ENCODE results near the genes STIM1 and TRIM21.

DNA sequence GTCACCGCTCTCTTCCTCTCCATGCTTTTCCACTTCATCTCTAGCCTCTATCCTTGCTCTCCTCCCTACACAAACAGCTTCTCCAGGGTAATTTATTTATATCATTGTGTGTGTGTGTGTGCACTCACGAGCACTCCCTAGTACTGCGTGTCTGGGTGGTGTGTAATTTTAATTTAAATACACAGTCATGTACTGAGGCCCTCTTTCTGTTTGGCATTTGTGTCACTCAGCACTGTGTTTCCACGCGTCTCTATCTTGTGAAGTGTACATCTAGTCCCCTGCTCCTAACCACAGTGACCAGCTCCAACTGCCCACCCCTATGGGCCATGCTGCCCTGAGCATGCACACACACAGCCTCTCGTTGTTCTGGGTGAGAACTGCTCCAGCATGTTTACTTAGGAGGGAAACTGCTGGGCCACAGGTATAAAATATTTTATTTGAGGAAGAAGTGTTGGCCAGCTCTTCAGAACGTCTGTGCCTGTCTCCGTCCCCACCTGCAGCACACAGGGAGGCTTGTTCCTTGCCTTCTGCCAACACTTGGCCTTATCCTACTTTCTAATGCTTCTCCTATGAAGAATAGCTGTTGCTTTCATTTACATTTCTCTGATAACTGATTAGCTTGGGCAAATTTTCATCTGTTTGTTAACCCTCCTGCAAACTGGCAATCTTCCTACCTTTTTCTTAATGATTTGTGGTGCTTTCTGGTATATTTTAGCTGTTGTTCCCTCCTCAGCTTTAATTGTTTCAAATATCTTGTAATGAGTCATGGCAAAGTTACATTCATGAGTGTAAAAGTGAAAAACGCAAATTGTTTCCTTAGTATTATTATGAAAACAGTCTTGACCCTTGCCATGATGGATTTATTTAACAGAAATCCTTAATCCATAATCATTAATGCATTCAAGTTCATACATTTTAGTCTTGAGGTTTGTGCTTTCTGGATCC, 190.1 kb downstream of the CDKN1C start:
- PRO-cap, 7 experiments, result no peak in any of the 7 experiments
- RAMPAGE, long total RNA, 2 experiments, result no peak in any of the 2 experiments

- PRO-cap, 7 experiments, result peak in 7 of 7 experiments; most common plus-strand start chr11:2700847 (in 4); most common minus-strand start chr11:2700775 (in 7)
- RAMPAGE, long total RNA, 2 experiments, result no peak in any of the 2 experiments
Observed at GRCh38 chr11:2700562-2701704, 184.6 kb downstream of the CDKN1C start.

GRCh38 chr11:2923778-2924147, 5.5 kb downstream of the PHLDA2 start:
- PRO-cap, 7 experiments, result no peak in any of the 7 experiments
- RAMPAGE, long total RNA, 2 experiments, result no peak in any of the 2 experiments

- PRO-cap, 7 experiments, result no peak in any of the 7 experiments
- RAMPAGE, long total RNA, 2 experiments, result no peak in any of the 2 experiments
Observed at GRCh38 chr11:2930030-2931146, 1.2 kb upstream of the PHLDA2 start.

- PRO-cap, 7 experiments, result no peak in any of the 7 experiments
- RAMPAGE, long total RNA, 2 experiments, result no peak in any of the 2 experiments
Observed at GRCh38 chr11:2942894-2943084, 13.6 kb upstream of the PHLDA2 start.

DNA sequence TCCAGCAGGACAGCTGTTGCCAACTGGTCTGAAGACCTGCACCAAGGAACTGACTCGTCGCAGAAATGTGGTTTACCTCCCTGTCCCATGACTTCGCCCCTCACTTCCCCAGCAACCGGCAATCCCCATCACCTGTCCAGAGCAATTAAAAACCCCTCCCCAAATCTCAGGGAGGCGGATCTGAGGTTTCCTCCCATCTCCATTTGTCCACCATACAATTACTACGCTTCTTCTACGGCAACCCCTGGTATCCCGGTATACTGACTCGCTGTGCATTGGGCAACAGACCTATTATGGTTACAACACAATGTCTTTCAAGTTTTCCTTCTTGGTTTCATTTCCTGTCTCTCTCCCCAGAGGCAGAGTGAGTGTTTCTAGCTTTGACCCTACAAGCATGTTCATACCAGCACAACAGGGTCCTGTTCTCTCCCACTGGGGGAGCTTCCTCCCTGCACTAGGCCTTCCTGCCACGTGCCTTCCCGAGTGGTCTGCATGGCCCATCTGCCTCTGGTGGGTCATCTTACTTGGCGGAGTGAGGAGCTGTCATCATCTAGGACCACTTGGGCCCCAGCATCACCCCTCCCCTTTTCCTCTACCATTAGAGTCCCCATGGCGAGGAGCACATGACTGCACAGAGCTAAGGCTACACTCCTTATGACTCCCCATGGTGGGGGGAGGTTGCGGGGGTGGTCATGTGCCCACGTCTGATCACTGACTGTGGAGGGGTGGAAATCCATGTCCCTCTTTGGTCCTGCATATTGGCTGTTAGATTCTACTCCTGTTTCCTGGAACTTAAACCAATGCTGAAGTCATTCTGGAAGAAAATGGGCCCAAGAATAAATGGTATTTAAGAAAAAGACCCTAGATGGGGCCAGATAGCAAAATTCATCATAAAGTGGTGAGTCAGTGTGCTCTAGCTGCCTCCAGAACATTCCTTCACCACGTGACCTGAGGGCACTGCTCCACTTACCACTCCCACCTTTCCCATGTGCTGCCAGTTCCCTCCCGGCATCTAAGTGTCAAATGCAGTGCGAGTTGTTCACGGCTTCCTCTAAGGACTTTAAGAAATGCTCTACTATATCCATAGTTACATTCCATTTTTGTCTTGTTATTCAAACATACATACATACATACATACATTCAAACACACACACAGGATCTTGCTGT, 30.5 kb upstream of the NAP1L4 start:
- PRO-cap, 7 experiments, result no peak in any of the 7 experiments
- RAMPAGE, long total RNA, 2 experiments, result no peak in any of the 2 experiments

DNA sequence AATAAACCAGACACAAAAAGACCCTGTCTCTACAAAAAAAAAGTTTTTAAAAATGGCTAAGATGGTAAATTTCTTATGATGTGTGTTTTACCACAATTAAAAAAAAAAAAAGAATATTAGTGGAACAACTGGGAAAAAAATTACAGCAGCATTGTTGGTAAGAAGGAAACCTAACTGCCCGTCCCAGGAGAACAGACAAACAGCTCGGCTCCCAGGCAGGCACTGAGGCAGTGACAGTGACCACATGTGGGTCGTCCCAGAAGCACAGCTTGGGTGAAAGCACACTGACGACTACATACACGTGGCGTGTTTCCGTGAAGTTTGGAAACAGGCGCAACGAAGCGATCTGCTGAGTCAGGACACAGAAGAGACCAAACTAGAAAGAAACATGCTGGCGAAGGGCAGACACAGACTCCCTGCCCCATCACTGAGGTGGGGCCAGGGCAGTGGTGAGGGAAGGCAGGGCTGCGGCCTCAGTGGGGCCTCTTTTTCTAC, 20.3 kb downstream of the CARS1 start:
- PRO-cap, 7 experiments, result no peak in any of the 7 experiments
- RAMPAGE, long total RNA, 2 experiments, result no peak in any of the 2 experiments

DNA sequence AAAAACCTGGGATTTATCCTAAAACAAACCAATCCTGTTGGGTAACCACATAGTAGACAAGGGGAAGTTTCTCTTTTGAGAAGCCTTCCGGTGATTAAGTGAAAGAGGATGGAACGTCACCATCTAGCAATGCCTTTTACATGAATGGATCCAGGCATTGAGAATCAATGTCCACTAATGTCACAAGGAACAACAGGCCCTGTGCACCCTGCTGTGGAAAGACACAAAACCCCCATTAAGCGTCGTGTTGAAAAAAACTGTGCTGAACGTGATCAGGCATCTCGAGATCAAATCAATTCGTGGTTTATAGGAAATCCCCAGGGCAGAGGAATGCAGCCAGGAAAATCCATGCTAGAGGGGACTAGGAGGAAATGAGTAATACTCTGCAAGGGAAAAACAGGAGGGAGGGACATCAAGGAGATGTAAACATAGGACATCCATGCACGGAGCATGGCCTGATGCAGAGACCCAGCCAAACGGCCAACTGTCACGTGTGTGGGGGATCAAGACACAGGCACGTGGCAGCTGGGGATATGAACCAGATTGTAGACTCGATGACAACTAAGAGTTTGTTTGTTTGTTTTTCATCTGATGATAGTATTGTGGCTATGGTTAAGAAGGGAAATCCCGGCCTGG, 38.6 kb upstream of the CARS1 start:
- PRO-cap, 7 experiments, result no peak in any of the 7 experiments
- RAMPAGE, long total RNA, 2 experiments, result no peak in any of the 2 experiments

- PRO-cap, 7 experiments, result no peak in any of the 7 experiments
- RAMPAGE, long total RNA, 2 experiments, result no peak in any of the 2 experiments
Observed at GRCh38 chr11:3126482-3127105, 38.5 kb downstream of the OSBPL5 start.

DNA sequence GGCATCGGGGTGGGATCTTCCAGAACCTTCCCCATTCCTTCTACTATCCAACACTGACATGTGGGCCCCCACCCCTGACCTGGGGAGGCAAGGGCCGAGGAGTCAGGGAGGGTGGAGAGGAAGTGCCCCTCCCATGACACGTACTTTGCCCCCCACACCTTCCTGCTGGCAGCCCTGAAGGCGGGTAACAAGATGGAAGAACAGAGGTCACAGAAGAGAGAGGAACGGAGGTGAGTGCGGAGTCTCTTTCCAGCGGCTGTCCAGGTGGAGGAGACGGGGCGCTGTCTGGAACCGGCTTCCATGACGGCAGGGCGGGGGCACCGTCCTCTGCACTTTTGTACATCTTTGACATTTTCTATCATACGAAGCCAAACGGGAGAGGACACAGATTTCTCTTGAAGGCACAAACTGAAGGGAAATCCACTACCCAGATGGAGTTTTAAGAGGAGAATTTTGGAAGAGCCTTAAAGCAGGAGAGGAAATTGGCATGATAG, 16.8 kb downstream of the OSBPL5 start:
- PRO-cap, 7 experiments, result no peak in any of the 7 experiments
- RAMPAGE, long total RNA, 2 experiments, result no peak in any of the 2 experiments

DNA sequence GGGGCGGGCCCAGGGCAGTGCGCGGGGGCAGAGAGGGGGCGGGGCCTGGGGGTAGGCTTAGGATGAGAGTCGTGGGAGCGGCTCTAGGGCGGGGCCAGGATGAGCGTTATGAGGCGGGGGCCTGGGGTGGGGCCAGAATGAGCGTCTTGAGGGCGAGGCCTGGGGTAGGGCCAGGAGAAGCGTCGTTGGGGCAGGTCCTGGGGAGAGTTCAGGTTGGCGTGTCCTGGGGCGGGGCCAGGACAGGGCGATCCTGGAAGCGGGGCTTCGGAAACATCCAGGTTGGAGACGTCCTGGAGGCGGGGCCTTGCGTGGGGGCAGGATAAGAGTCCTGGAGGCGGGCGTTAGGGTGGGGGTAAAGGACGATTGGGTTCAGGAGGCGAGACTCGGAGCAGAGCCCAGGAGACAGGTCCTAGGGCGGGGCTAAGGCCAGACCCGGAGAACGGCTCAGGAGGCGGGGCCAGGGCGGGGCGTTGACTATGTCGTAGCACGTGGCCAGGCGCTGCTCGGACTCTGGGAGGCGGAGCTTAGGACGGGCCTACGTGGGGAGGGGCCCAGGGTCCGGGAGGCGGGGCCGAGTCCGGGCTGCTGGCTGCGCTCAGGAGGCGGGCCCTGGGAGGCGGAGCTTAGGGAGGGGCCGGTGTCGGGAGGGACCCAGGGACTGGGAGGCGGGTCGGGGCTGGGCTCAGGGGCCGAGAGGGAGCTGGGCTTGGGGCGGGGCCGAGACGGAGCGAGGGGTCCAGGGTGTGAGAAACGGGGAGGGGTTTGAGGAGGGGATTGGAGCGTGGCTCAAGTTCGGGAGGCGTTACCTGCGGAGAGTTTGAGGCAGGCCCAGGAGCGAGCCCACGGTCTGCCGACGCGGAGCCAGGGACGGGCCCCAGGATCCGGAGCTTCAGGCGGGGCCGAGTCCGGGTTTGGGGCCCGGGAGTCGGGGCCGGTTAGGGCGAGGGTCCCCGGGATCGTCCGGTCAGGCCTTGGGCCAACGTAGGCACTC, 43.9 kb upstream of the ZNF195 start:
- PRO-cap, 7 experiments, result peak in 7 of 7 experiments; most common plus-strand start position 173 of the sequence (in 4); most common minus-strand start position 292 of the sequence (in 5)
- RAMPAGE, long total RNA, 2 experiments, result start-site peak on the plus strand in 1 of 2 experiments, centred at positions 189 to 811 of the sequence, 5 reads per replicate

DNA sequence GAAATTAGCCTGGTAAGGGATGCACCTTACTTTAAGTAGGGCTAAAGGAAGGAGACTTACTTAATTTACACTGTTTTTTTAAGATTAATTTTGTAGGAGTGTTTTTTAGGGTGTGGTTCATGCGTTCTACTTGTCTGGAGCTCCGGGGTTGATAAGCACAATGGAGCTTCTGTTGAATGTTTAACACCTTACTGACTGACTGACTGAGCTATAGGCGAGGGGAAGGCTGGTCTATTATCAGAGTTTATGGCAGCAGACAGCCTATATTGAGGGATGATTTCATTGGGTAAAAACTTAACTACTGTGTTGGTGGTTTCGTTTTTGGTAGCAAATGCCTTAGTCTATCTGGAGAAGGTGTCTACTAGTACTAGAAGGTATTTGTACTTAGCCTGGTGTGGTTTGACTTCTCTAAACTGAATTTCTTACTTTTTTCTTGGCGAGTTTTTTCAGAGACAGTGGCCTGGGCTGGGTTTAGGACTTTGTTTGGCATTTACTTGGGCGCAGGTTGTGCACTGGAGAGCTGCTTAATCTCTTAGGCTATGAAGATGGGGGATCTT, 130.3 kb downstream of the ART5 start:
- PRO-cap, 7 experiments, result no peak in any of the 7 experiments
- RAMPAGE, long total RNA, 2 experiments, result no peak in any of the 2 experiments

DNA sequence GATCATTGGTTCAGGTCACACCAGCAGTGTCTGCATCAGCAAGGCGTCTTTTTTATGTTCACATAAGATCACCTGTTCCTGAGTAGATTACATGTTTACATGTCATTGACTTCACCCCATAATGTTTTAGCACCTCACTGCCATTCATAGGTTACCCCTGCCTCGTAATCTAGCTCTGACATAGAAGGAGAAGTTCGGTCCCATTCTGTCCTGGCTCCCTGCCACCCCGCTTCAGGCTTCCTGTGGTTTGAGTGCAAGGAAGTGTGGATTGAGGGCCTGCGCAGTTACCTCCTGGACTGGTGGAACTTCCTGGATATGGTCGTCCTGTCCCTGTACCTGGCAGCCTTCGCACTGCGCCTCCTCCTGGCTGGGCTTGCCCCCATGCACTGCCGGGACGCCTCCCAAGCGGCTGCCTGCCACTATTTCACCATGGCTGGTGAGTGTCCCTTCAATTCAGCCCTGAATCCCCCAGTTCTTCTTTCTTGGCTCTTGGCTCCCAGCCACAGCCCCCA, 15.6 kb downstream of the ART5 start:
- PRO-cap, 7 experiments, result no peak in any of the 7 experiments
- RAMPAGE, long total RNA, 2 experiments, result no peak in any of the 2 experiments

- PRO-cap, 7 experiments, result no peak in any of the 7 experiments
- RAMPAGE, long total RNA, 2 experiments, result no peak in any of the 2 experiments
Observed at GRCh38 chr11:3645600-3646259, 802 bp downstream of the ART1 start.

GRCh38 chr11:3664670-3665084, 6.5 kb downstream of the CHRNA10 start:
- PRO-cap, 7 experiments, result no peak in any of the 7 experiments
- RAMPAGE, long total RNA, 2 experiments, result no peak in any of the 2 experiments

DNA sequence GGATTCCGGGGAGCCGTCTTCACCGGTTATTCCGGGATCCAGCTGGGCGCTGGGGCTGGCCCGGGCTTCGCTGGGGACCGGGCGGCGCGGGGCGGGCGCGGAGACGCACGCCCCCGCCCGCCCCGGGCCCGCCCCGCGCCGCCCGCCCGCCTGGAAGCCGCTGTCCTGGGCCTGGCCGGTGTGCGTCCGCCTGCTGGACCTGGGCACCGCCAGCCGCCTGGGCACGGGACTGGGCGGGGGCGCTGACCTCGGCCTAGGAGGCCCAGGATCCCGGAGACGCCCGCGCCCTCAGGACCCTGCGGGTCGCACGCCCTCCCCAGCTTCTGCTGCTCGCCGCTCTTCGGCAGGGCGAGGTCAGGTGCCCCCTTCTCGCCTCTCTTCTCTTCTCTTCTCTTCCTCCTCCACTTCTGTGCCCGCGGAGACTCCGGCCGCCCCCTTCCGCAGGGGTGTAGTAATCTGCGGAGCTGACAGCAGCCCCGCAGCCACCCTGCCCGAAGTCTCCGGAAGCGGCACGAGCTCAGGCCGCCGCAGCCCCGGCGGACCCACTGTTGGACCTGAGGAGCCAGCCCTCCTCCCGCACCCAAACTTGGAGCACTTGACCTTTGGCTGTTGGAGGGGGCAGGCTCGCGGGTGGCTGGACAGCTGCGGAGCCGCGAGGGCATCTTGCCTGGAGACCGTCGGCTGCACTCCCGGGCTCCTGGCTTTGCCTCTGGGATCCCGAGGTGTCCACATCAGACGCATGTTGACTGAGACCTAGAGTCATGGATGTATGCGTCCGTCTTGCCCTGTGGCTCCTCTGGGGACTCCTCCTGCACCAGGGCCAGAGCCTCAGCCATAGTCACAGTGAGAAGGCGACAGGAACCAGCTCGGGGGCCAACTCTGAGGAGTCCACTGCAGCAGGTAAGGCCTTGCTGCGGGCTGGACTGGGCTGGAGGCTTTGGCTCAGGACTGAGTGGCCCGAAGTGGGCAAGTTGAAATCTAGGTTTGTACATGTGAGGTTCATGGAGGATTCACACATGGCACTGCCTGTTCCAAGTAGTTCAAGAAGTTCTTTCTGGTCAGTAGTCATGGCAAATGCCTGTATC, at the start of gene STIM1:
TSS of gene STIM1 (plus strand) at position 155 of the 1,085 bp plus-strand sequence.
- PRO-cap, 7 experiments, result peak in 7 of 7 experiments; most common plus-strand start position 181 of the sequence (in 3); most common minus-strand start position 51 of the sequence (in 6)
- RAMPAGE, long total RNA, 2 experiments, result start-site peak on the plus strand in 2 of 2 experiments, centred at position 174 of the sequence, 75 to 206 reads per replicate

- PRO-cap, 7 experiments, result no peak in any of the 7 experiments
- RAMPAGE, long total RNA, 2 experiments, result no peak in any of the 2 experiments
Observed at GRCh38 chr11:3887123-3887326, 31.6 kb downstream of the STIM1 start.

GRCh38 chr11:3929513-3930183, 74.2 kb downstream of the STIM1 start:
- PRO-cap, 7 experiments, result peak in 3 of 7 experiments; most common plus-strand start chr11:3929935 (in 3); most common minus-strand start chr11:3929783 (in 1)
- RAMPAGE, long total RNA, 2 experiments, result no peak in any of the 2 experiments

DNA sequence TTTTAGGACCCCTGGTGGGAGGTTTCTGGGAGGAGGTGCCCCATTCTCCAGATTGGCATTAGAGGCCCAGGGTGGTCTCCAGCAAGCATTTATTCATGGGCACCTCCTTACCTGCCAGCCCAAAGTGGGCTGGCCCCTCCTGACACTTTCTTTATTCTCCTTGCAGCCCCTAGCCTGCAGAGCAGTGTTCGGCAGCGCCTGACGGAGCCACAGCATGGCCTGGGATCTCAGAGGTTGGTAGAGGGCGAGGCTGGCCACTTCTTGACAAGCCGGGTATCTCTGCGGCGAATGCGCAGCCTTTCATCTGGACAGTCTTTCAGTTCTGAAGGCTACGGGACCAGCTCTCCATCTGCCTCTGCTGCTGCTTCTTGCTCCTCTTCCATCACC, 8.3 kb upstream of the RRM1 start:
- PRO-cap, 7 experiments, result no peak in any of the 7 experiments
- RAMPAGE, long total RNA, 2 experiments, result no peak in any of the 2 experiments

- PRO-cap, 7 experiments, result peak in 7 of 7 experiments; most common plus-strand start chr11:4393814 (in 4); most common minus-strand start chr11:4393684 (in 7)
- RAMPAGE, long total RNA, 2 experiments, result start-site peak on the plus strand in 2 of 2 experiments, at chr11:4393779-4393820 at its widest, 46 to 49 reads per replicate; start-site peak on the minus strand in 2 of 2 experiments, at chr11:4393667-4393709 at its widest, 200 to 297 reads per replicate
Observed at GRCh38 chr11:4393171-4394037, at the start of gene TRIM21. TSS of gene TRIM21 (minus strand) at chr11:4393702.

Data from ovary (tissue), 7 donors.